HT1080 (cell line): Measurements from ENCODE around the gene COL11A2.

GRCh38 chr6:31728089-31728972 is 768 bp downstream of the DDAH2 start:
RAMPAGE:
- cytosol, long total RNA = no peak
- long total RNA = no peak
- nucleus, long total RNA = no peak

DNA sequence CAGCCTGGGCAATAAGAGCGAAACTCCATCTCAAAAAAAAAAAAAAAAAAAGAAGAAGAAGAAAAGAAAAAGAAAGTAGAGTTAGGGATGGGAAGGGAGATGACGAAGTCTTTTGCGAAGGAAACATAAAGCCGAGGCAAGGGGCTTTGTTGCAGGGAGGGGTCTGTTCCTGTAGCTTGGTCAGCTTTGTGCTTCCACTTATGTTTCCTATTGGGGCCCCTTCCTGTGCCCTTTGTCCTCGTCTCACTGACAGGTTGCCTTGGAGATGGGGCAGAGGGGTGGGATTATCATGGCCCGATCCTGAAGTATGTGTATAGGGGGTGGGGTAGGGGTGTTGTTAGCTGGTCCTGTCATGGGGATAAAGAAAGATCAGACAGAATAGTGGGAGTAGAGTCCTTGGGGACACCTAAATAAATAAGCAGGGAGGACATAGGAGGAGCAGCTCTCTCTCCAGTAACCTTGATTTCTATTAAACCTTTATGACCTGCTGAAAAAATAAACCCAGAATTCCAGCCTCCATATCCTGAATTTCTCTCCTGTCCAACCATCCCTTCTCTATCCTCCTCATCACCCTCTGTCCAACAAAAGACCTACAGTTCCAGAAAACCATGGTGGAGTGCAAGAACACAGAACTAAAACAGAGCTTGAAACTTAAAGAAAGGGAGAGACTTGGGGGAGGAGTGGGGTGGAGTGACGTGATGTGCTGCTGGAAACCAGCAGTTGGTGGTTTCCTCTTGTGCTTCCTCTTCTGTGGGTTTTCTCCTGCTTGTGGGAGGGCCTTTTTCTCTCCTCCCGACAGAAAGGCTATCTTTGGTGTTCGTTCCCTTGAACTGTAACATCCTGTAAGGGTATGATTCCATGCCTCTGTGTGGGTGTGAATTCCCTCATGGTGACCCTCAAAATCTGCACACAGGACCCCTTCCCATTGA is 1.3 kb upstream of the CLIC1 start:
RAMPAGE:
- cytosol, long total RNA = no peak
- long total RNA = no peak
- nucleus, long total RNA = no peak

DNA sequence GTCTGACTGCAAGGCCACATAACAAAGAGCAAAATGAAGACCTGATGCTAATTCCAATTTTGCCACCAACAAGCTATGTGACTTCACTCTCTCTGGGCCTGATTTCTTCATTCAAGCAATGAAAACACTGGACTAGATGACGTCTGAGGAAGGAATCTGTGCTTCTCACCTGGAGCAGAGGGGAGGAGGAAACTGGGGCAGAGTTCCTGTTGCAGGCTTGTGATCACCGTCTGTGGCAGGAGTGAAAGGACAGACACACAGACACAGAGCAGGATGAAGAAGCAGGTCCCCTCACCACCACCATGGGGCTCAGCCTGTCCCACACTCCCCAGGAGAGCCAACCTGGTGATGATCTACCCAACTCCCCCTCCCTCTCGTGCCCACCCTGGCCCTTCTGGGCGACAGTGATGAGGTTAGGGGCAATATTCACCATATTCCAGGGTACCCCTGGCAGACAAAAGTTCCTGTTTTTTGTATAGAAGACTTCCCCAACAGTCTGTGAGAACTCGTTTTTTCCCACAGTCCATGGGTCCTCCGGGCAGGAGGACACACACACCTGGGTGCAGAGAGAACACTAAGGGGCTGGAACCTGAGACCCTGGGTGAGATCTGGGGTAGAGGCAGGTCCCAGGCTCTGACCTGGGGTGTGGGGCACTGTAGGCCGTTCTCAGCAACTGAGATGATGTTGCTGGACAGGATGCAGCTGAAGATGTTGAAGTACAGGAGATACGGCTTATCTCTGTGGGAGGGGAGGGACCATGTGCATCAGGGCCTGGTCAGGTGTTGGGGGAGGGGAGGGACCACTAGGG is 4.3 kb downstream of the SLC44A4 start:
RAMPAGE:
- cytosol, long total RNA = no peak
- long total RNA = no peak
- nucleus, long total RNA = no peak

RAMPAGE:
- cytosol, long total RNA = no peak
- long total RNA = no peak
- nucleus, long total RNA = no peak
Observed at GRCh38 chr6:31901191-31901384, 798 bp downstream of the ZBTB12 start.

DNA sequence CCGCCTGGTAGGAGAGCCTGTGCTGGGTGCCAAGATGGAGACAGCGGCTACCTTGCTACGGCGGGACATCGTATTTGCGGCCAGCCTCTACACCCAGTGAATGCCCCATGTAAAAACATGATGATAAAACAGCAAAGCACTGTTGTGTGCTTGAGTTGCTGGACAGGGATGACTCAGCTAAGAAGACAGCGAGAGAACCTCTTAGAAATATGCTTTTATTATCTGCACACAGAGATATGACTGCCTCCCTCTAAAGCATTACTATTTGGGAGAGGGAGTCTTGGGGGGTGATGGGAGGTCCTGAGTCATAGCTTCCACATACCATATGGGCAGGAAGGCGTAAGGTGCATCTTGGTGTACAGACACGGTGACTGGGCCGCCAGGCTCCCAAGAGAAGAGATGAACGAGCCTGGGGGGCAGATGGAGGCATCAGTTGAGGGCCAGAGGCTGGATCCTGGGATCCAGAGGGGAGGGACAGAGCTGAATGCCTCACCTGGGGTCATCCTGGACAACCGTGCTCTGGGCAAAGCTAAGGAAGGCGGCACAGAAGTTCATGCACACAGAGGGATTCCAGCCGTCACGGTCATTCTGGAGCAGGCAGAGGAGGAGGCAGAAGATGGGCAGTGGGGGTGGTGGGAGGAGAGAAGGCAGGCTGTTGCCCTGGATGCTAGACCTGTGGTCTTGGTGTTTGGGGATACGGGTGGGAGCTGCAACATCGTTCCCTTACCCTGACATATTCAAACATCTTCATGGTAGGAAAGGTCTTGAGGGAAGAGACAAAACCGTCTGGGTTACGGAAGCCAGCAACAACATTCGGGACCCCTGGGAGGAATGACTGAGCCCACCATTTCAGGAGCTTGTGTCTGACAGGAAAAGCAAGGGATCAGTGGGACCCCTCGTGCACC is 2.1 kb downstream of the DXO start:
RAMPAGE:
- cytosol, long total RNA = no peak
- long total RNA = no peak
- nucleus, long total RNA = no peak

DNA sequence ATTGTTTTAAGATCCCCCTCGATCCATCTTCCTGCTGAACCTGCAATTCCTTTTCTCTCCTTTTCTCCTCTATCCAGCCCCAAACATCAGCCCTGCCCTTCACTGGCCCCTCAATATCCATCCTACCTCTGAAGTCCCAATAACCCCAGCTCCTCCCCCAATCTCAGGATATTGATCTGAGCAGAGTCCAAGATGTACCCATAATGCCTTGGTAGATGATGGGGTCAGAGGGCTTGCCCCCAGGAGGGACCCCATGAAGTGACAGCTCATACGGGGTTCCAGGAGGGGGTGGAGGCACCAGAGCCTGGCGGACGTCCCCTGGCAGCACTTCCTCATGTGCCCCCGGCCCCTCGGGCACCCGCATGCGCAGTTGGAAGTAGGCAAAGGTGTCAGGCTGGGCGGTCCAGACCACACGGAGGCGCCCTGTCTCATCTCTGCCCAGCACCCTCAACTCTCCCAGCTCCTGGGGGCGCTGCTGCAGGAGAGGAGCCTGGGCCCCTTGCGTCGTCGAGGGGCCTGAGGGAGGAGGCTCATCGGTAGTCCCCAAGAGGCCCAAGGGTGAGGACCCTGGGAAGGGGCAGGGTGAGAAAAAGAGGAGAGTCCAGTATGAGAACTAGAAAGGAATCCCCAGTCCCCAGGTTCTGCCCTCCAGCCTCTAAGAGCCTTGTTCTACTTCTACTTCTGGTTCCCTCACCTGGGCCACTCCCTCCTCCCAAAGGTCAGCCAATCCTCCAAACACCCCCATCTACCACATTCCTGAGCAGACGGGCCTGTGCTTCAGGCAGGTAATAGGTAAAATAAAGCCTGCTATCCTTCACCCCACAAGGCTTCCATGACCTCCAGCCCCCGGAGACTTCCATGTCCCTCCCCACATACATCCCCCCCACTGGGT is 23.3 kb downstream of the TNXB start:
RAMPAGE:
- cytosol, long total RNA = no peak
- long total RNA = no peak
- nucleus, long total RNA = no peak

DNA sequence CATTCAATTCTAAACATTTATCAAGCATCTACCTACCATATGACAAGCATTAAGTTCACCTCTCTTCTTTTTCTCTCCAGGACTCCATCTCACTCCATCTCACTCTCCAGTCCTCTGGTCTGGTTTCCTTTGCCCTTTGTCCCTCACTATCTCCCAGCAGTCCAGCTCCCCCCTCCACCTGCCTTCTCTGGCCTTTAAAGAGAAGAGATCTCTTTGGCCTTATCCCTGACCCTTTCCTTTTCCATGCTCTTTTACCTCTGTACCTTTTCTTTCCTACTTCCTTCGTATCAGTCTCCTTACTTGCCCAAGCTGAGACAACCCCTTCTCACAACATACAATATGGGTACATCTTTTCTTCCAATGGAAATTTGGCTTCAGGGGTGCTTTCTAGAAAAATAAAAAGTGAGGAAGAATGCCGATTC is 601 bp upstream of the AGPAT1 start:
RAMPAGE:
- cytosol, long total RNA = no peak
- long total RNA = no peak
- nucleus, long total RNA = no peak

GRCh38 chr6:32180873-32181754 is 2.9 kb downstream of the RNF5 start:
RAMPAGE:
- cytosol, long total RNA = no peak
- long total RNA = no peak
- nucleus, long total RNA = no peak

RAMPAGE:
- cytosol, long total RNA = no peak
- long total RNA = no peak
- nucleus, long total RNA = no peak
Observed at GRCh38 chr6:32189503-32190118, 391 bp downstream of the PBX2 start.

RAMPAGE:
- cytosol, long total RNA = no peak
- long total RNA = no peak
- nucleus, long total RNA = no peak
Observed at GRCh38 chr6:32625047-32625690, 12.0 kb upstream of the HLA-DQA1 start.

DNA sequence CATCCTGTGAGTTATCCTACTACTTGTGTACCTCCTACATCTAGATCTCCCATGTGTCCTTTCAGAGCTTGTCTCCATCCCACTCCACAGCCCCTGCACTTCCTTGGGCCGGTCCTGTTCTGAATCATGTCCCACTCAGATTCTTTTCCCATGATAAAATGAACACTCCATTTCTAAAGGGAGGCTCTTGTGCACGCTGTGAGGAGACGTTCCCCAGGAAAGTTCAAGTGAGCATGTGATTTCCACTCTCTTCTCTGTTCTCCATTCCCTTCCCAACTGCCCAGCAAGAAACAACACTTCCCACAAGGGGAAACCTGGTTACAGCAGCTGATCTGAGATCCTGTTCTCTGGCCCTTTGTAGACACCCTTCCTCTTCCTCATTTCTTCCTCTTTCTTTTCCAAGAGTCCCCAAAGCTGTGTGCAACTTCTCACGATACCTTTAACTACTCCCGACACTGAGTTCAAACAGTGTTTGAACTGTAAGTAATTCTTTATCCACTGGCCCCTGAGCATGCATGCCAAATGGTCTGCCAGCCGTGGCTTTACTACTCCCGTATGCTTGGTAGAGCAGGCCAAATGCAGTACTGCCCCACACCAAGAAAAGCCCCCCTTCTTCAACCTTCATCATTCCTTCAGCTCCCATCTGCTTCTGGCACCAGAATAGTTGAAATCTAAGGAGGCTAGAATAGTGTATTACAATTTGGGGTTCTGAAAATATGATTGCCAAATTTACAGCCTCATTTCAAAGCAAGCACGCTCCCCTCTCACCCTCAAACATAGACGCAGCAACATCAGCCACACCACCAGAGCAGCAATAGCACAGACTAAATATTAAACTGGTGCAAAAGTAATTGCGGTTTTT is 4.5 kb downstream of the HLA-DMB start:
RAMPAGE:
- cytosol, long total RNA = no peak
- long total RNA = no peak
- nucleus, long total RNA = no peak

DNA sequence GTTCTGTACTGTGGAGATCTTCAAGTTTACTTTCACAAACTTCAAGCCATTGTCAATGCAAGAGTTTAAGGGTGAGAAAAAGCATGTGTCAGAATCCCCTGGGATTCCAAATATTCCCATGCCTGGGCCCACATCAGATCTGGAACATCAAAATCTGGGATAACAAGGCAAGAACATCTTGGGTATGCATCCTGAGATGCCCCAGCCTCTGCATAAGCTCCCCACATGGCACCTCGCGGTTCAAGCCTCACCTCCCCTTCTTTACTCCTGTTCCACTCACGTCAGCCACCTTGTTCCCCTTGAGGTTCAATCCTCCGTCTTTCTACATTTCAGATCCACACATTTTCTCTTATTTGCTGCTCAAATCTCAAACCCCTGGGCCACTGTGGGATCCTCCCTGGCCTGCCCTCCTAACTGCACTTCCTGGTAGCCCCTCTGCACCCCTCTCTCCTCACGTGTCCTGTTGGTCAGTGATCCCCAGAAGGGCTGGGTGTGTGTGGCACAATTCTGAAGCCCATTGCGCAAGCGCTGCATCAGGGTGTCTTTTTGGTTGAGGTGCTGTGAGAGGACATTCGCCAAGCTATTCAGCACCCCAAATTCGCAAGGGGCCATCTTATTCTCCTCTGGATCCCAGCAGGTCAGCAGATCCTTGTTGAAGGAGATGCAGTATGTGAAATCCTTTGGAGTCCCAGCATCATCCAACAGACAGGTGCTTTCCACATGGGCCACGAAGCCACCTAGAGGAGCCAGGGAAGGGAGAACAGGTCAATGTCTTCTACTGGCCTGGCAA is 2.4 kb downstream of the HLA-DMB start:
RAMPAGE:
- cytosol, long total RNA = no peak
- long total RNA = no peak
- nucleus, long total RNA = no peak

DNA sequence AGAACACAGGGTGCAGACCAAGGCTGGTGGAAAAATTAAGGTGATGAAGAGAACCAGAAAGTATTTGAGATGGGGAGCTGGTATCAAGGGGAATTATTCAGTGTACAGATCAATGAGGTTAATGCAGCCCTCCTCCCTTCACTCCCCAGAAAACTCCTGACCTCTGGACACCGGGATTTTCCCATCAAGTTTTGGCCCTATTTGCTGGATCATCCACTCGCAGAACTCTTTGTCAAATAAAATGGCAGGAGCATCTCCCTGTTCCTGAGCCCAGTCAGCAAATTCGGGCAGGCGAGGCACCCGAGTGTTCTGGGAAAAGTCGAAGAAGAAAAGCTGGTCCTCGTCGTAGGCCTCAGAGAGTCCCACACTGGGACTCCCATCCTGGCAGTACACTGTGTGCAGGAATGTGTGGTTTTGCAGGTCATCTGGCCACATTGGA is 2.5 kb downstream of the HLA-DMA start:
RAMPAGE:
- cytosol, long total RNA = no peak
- long total RNA = no peak
- nucleus, long total RNA = no peak

RAMPAGE:
- cytosol, long total RNA = no peak
- long total RNA = no peak
- nucleus, long total RNA = no peak
Observed at GRCh38 chr6:32970097-32970542, 1.7 kb downstream of the BRD2 start.

GRCh38 chr6:32972109-32972783 is 3.9 kb downstream of the BRD2 start:
RAMPAGE:
- cytosol, long total RNA = no peak
- long total RNA = no peak
- nucleus, long total RNA = no peak

GRCh38 chr6:32974445-32974886 is 6.1 kb downstream of the BRD2 start:
RAMPAGE:
- cytosol, long total RNA = no peak
- long total RNA = no peak
- nucleus, long total RNA = no peak

DNA sequence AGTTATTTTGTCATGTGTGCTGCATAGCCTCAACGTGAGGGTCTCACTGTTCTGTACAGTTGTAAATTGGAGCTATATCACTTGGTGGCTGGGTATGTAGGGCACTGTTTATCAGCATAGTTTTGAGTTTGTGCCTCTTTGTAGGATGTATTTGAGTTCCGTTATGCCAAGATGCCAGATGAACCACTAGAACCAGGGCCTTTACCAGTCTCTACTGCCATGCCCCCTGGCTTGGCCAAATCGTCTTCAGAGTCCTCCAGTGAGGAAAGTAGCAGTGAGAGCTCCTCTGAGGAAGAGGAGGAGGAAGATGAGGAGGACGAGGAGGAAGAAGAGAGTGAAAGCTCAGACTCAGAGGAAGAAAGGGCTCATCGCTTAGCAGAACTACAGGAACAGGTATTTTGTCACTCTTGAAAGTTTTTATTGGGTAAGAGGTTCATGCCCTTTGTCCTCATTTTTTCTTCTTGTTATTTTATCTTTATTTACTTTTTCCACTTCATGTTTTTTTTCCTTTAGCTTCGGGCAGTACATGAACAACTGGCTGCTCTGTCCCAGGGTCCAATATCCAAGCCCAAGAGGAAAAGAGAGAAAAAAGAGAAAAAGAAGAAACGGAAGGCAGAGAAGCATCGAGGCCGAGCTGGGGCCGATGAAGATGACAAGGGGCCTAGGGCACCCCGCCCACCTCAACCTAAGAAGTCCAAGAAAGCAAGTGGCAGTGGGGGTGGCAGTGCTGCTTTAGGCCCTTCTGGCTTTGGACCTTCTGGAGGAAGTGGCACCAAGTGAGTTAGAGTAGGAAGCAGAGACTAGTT is 9.4 kb downstream of the BRD2 start:
RAMPAGE:
- cytosol, long total RNA = no peak
- long total RNA = no peak
- nucleus, long total RNA = no peak

DNA sequence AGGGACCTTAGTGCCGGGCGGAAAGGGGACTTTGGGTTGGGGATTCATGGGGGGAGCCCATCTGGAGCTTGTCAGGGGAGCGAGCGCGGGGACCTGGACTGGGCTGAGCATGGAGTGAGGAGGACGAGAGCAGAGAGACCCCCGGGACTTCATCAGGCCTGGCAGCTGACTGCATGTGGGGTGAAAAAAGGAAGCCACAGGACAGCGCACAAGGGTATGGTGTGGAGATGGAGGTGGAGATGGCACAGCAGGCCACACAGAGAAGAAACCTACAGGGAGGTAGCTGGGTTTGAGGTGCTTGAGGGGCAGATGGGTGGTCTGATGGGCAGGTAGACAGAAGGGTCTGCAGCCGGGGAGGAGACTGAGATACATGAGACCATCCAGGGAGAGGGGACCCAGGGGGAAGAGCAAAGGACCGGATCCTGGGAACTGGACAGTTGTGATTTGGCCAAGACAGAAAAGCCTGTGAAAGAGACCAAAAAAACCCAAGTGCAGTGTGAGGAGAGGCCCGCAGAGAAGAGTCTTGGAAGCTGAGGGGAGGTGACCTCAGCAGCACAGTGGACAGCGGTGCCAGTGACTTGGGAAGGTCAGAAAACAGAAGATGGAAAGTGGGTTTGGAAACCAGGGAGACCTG is 5.3 kb downstream of the HLA-DPB1 start:
RAMPAGE:
- cytosol, long total RNA = no peak
- long total RNA = no peak
- nucleus, long total RNA = no peak

RAMPAGE:
- cytosol, long total RNA = no peak
- long total RNA = no peak
- nucleus, long total RNA = no peak
Observed at GRCh38 chr6:33192340-33192838, at the start of gene COL11A2. COL11A2 (minus strand) TSS chr6:33192467.

DNA sequence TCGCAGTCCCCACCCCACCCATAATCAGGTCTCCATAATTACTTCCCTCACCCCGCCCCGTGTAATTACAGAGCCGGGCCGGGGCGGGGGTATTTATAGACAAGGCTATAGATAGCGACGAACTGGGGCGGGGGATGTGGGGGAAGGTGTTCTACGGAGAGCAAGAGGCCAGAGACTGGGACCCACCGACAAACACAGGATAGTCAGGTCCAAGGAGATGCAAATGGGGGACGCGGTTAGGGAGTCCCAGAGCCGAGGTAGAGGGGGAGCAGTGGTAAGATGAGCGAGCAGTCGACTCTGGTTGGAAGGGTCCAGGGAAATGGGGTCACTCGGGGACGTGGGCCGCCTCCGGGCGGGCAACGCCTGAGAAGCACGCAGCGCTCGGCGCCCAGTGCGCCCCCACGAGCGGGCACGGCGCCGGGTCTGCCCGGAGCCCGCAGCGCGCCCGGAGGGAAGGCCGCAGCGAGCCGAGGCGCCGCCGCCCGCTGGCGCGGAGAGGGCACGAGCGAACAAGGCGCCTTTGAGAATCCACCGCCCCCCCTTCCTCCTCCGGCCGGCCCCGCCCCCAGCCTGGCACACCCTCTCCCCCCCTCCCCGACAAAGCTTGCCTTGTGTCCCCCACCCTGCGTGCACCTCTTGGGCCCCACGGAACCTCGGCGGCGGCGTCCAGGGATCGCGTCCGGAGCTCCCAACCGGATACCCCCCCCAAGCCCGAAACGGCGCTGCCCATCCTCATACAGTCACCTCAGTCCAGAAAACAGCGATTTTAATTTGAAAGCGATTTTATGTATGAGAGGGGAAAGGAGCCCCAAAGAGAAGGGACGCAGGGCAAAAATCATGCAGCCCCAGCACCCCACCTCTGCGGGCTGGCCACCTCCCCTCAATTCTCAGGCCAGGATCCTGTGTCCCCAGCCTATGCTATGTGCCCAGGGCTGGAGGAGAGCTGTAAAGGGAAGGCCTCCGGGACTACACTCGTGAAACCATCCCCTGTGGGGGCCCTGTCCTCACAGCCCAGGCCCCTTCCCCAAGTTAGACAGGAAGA is 893 bp upstream of the COL11A2 start:
RAMPAGE:
- cytosol, long total RNA = no peak
- long total RNA = no peak
- nucleus, long total RNA = no peak